ENCODE measurements around the genes SYF2 and TMEM50A.

DNA sequence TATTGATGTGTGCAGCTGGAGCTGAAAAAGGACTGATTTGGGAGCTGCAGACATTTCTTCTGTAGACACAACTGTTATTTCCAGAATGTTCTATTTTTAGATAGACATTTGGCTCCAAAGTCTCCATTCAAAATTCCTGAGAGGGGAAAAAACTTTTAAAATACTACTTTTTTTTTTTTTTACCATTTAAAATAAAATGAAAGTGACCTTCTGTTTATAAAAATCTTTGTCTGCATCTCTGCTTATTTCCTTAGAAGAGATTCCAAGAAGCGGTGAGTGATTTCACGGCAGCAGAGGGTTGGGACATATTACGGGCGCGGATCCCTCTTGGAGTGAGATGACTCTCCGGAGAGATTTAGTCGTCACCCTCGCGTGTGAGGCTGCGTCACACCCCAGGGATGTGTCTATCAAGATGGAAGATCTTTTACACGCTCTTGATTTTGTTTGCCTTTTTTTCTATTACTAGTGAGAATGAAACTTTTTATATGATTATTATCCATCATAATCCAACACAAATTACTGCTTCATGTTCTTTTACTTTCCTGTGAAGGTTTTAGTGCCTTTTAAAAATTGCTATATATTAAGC, 9.9 kb downstream of the RUNX3 start:
- PRO-cap, result no peak
- RAMPAGE, long total RNA, 4 experiments, result no peak in any of the 4 experiments

- PRO-cap, result no peak
- RAMPAGE, long total RNA, 4 experiments, result no peak in any of the 4 experiments
Measured at GRCh38 chr1:24925457-24925941, 4.6 kb downstream of the RUNX3 start.

DNA sequence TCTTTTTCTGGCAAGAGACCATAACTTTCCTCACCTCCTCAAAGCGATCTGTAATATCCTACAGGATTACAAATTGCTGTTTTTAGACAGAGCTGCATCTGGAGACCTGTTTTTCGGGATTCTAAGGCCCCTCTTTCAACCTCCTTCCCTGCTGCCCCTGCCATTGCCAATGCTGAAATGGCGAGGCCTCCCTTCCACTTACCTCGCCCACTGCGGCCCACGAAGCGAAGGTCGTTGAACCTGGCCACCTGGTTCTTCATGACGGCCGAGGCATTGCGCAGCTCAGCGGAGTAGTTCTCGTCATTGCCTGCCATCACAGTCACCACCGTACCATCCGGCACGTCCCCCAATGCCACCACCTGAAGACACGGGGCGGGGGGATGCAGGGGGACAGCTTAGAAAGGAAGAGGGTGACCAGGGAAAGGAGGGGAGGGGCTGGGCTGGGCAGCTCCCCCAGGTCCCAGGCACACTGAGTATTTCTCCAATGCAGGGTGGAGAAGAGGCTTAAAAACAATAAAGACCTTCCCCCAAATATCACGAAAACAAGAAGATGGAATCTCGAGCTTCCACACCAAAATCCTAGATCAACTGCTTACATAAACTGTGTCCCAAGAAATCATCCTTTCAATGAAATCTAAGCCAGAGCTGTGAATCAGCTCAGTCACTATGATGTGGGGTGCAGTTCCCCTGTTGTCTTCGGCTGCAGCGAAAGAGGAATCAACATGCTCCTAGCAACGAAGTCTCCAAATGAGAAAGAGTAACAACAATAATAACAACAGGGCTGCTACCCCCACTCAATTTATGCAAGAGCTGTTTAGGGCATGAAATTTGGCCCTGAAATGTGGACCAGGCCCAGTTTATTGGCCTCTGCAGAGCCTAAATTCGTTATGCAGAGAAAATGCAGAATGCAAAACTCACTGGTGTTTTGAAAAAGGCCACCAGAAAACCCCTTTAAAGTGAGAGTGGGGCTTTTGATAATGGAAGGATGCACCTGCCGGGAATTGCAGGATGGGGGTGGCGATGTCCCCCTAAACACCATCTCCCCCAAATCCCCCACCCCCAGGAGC, 2.4 kb downstream of the RUNX3 start:
- PRO-cap, result no peak
- RAMPAGE, long total RNA, 4 experiments, result no peak in any of the 4 experiments

GRCh38 chr1:24928474-24929200, 1.4 kb downstream of the RUNX3 start:
- PRO-cap, result no peak
- RAMPAGE, long total RNA, 4 experiments, result no peak in any of the 4 experiments

DNA sequence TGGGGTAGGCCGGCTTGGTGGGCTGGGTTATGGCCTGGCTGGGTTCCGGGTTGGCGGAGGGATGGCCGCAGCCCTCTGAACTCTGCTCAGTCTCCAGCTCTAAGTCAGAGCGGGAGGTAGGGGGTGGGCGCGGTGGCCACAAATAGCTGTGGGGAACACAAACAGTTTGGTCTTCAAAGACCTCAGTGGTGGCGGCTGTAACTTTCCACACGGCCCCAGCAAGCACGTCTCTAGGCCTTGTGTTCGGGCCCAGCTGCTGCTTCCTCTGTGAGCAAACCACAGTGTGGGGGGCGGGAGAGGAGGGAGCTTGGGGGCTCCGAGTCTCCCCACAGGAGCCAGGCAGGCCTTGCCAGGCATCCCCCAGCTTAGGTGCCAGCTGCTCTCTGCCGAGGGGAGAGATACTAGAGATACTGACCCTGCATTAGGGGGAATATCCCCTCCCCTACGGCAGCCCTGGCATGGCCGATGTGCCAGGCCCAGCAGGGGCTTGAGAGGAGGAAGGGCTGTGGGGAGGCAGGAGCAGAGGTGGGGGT, 67.5 kb upstream of the RUNX3 start:
- PRO-cap, result no peak
- RAMPAGE, long total RNA, 4 experiments, result no peak in any of the 4 experiments

DNA sequence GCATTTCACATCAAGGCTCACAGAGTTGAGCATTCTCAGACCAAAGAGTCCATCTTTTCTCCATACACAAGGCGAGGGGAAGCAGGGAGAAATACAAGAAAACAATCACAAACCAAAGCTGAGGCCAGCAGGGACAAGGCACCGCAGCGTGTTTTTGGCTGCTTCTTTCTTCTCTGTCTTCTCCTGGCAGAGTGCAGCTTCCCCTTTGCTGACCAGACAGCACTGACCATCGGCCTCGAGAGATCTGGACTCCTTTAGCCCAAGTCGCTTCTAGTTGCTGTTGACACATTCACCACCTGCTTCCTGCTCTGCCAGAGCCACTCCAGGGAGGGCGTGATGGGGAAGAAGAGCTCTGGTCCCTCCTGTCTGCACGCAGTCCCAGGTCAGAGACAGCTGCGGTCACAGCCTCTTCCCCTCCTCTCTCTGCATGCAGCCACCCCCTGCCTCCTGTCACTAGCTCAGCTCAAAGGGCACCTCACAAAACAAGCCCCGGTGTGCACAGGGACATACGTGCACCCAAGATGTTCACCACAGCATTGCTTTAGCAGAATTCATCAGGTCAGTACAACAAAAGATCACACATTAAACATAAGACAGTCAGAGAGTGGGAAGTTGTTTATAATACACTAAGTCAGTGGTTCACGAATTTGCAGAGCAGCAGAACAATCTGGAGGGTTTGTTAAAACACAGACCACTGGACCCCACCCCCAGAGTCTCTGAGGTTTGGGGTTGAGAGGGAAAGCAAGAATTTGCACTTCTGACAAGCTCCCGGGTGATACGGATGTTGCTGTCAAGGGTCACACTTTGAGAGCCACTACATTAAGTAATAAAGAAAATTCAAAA, 132.9 kb downstream of the SYF2 start:
- PRO-cap, result no peak
- RAMPAGE, long total RNA, 4 experiments, result no peak in any of the 4 experiments

DNA sequence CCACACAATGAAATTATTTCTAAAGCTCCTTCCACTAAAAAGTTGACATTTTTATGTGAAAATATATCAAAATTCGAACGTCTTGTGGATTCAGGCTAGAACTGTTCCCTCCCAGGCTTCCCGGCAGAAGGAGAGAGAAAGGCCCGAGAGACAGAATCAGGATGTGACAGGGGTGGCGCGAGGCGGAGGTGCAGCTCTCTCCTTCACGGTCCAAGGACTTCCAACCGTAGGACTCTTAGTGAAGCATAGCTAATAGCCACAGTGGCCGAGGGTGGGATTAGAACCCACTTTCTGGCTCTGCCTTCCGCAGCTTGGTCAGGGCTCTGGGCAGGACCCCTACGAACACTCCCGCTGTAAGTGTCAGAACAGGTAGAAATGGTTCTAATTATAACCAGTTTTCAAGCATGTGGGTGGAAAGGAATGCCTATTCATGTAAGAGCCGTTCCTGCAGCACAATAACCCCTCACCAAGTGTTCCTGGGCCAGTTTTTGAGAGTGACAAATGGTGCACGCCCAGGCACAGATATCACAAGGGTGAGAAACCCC, 86.5 kb downstream of the SYF2 start:
- PRO-cap, result no peak
- RAMPAGE, long total RNA, 4 experiments, result no peak in any of the 4 experiments

DNA sequence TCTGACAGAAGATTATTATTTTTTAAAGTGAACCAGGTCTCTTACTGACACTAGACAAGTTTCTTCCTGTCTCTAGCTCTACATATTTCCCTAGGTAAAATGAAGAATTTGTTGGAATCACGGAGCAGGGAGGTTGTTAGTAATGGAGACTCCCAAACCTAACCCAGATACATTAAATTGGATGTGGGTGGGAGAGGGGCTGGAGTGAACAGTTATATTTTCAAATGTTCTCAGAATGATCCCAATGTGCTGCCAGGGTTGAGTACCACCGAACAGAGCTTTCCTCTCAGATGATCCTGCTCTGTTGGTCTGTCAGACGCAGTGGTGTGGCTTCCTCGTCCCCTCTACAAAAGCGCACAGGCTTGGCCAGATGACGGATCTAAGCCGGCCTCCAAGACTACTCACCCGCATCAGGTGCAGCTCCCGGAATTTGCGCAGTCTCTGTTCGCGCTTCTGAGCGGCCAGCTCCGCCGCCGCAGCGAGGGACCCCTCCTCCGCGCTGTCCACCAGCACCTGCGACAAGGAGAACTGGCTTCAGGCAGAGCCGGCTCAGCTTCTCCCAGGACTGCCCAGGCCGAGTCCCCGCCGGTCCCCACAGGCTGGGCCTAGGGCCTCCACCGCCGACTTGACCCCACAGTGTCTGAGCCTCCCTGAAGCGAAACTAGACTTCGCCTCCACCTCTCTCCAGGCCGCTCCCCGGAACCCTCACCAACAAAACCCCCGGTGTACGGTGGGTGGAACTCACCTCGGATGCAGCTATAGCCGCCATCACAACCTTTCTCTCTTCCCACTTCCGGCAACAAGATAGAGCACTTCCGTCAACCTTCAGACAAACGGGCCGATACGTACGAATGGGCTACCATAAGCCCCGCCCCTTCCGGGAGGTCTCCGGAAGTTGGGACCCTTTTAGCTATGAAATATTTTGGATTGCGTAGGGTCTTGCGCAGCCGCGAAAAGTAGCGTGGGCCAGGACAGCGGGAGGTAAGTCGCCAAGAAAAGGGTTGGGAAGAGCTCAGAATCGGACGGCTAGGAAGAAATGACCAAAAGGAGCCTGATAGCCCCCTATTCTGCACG, at the start of gene SYF2:
Gene SYF2, minus strand, starts transcription at position 804 of the 1,074 bp plus-strand sequence.
- PRO-cap, result bidirectional peak, plus-strand start at position 992 of the sequence, minus-strand start at position 782 of the sequence
- RAMPAGE, long total RNA, 4 experiments, result start-site peak on the plus strand in 4 of 4 experiments, centred at positions 914 to 939 of the sequence, 11 to 31 reads per replicate; start-site peak on the minus strand in 4 of 4 experiments, centred at positions 790 to 791 of the sequence, 2,229 to 6,357 reads per replicate

DNA sequence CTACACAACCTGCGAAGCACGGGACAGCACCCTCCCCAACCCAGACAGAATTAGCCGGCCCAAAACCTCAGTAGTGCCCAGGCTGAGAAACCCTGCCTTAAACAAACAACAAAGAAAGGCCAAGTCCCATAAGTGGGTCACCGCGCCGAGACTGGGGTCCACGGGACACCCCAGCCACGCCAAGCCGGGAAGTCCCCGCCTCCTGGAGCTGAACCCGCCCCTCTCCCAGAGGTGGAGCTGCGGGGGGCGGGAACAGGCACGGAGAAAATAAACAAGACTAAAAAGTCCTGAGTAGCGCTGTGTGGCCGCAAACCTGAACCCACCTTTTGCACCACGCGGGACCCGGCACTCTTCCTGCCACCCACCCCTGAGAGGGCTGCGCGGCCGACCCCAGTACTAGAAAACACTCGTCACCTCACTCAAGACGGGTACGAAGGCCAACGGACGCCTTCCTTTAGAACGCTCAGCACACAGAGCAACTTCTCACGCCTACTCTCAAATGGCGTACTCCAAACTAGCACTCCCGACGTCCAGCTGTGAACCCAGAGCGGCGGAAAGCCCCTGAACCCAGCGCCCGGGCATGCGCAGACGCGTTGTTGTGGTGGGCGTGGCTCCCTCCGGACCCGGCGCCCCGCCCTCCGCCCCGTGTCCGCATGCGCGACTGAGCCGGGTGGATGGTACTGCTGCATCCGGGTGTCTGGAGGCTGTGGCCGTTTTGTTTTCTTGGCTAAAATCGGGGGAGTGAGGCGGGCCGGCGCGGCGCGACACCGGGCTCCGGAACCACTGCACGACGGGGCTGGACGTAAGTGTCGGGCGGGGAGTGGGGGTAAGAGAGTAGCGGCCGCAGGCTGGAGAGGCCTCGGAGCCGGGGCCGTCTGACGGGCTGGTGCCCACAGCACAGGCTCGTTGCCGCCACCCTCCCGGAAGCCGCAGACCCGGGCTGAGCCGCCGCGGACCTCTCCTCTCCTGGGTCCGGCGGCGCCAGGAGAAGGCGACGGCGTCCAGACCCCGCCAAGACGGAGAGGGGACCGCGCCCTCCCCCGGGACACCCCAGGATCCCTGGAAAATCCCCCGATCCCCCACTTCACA, at the start of gene TMEM50A:
Gene TMEM50A, plus strand, starts transcription at position 680 of the 1,089 bp plus-strand sequence.
- PRO-cap, result unidirectional peak, plus-strand start at position 664 of the sequence; unidirectional peak, plus-strand start at position 730 of the sequence
- RAMPAGE, long total RNA, 4 experiments, result start-site peak on the plus strand in 4 of 4 experiments, centred at positions 707 to 738 of the sequence, 809 to 1,192 reads per replicate; start-site peak on the minus strand in 1 of 4 experiments, centred at position 568 of the sequence, 28 reads per replicate

DNA sequence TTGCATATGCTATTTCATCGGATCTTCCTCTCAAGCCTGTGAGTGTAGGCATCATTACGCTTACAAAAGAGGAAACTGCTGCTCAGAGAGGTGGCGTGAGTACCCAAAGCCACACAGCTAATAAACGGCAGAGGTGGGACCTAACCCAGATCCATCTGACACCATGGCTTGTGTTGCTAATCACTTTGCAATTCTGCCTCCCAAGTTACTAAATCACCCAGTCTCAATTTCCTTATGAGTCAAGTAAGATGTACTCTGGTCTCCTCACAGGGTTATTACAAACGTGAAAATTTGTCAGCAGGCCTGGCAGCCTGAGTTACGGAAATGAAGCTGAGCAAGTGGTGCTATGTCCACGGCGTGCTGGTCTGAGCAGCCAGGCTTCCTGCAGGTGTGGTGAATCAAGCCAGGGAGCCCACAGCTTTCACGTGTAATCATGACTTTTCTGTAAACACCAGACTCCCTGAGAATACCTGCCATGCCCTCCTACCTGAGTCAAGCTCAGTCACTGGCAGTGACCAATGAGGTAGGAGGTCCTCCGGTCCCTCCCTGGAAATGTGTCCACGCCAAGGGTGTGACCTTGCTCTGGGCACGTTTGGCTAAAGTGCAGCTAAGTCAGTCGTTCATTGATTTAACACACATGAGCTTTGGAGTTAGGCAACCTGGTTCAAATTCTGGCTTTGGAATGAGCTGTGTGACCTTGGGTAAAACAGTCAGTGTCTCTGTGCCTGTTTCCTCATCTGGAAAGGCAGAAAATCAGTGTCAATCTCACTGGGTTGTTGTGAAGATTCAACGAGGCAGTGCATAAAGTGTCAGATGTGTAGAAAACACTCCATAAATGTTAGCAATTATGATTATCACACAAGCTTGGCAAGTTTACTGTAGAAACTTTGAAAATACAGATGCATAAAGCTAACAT, 4.9 kb upstream of the RHCE start:
- PRO-cap, result no peak
- RAMPAGE, long total RNA, 4 experiments, result no peak in any of the 4 experiments

GRCh38 chr1:25458201-25459267, 27.8 kb downstream of the MACO1 start:
- PRO-cap, result no peak
- RAMPAGE, long total RNA, 4 experiments, result start-site peak on the plus strand in 1 of 4 experiments, at chr1:25458825-25458882 at its widest, 11 reads per replicate

- PRO-cap, result no peak
- RAMPAGE, long total RNA, 4 experiments, result start-site peak on the plus strand in 1 of 4 experiments, at chr1:25484170-25484235 at its widest, 12 reads per replicate
Measured at GRCh38 chr1:25483657-25484553, 53.2 kb downstream of the MACO1 start.

DNA sequence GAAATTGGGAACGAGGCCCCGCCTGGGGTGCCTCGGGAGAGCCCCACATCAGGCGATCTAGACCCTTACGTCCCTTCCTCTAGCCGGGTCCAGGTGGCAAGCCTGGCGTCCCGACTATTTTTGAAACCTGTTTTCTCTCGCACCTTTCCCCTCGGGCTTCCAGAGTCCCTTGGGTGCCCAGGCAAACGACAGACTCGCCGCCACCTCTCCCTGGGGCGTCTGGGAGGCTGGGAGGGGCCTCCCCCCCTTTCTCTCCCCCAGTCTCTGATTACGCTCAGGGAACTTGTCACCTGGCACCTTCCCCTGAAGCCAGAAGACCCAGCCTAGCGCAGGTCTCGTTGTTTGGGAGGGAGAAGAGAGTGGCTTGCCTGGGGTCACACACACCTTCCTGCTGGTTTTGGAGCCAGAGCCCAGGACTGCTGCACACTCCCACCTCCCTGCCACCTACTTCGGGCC, 974 bp downstream of the LDLRAP1 start:
- PRO-cap, result no peak
- RAMPAGE, long total RNA, 4 experiments, result no peak in any of the 4 experiments

- PRO-cap, result no peak
- RAMPAGE, long total RNA, 4 experiments, result no peak in any of the 4 experiments
Measured at GRCh38 chr1:25561472-25561867, 18.1 kb downstream of the LDLRAP1 start.

DNA sequence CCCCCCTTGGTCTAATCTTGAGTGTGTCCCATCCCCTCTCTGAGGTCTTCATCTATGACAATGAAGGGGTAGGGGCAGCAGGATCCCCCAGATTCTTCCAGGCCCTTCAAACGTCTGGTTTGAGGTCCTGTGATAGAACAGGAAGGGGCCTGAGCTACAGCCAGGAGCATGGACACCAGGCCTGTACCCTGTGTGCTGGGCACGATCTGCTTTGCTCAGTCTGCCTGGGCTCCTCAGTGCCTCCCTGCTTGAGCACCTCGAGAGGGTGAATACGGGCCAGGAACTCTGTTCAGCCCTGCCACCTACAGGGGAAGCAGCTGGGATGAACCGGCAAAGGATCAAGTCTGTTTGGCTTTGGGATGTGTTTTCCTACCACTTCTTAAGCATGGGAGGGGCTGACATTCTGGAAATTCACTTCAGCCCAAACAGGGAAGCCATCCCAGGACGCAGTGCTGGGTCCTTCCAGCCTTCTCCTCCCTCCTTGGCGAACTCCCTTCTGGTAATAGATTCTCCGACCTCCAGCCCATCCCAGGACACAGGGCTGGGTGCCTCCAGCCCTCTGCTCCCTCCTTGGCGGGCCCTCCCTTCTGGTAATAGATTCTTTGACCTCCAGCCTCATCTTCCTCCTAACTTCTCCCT, 55.9 kb upstream of the SELENON start:
- PRO-cap, result no peak
- RAMPAGE, long total RNA, 4 experiments, result no peak in any of the 4 experiments

GRCh38 chr1:25766604-25767123, 33.3 kb upstream of the SELENON start:
- PRO-cap, result no peak
- RAMPAGE, long total RNA, 4 experiments, result no peak in any of the 4 experiments

DNA sequence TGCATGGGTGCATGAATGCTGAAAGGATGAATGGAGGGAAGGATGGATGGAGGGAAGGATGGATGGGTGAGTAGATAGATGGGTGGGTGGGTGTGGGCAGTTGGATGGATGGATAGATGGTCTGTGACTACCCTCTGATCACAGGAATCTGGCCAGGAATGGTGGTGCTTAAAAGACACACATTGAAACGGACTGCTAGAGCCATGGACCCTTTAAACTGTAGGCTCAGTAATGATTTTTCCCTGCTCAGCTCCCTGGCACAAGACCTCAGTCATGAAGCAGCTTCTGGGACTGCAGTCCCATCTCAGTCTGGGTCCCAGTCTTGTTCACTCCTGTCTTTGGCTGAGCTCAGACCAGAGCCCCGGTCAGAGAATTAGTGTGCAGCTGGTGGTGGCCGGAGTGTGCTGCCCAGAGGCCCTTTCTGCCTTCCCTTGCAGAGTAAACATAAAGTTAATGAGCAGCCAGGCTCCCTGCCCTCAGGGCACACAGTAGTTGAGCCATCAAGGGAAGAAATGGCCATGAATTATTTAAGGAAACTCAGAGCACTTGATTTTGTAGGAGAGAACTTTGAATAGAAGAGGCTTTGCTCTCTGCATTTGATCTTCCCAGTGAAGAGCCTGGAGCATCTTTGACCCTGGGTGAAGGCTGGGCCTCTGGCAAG, 26.7 kb upstream of the SELENON start:
- PRO-cap, result no peak
- RAMPAGE, long total RNA, 4 experiments, result no peak in any of the 4 experiments

GRCh38 chr1:25807473-25808412, 7.8 kb downstream of the SELENON start:
- PRO-cap, result no peak
- RAMPAGE, long total RNA, 4 experiments, result no peak in any of the 4 experiments

- PRO-cap, result no peak
- RAMPAGE, long total RNA, 4 experiments, result no peak in any of the 4 experiments
Measured at GRCh38 chr1:25816763-25817280, 2.9 kb upstream of the MTFR1L start.

GRCh38 chr1:25820525-25821442, 1.0 kb downstream of the MTFR1L start:
- PRO-cap, result no peak
- RAMPAGE, long total RNA, 4 experiments, result no peak in any of the 4 experiments

Data from sigmoid colon (tissue), 4 donors.